GM23338 (cell line): ENCODE results near the gene FOXA2.

GRCh38 chr20:20488941-20489573, 121.2 kb downstream of the INSM1 start:
- PRO-cap: no peak
- RAMPAGE, long total RNA: no peak

DNA sequence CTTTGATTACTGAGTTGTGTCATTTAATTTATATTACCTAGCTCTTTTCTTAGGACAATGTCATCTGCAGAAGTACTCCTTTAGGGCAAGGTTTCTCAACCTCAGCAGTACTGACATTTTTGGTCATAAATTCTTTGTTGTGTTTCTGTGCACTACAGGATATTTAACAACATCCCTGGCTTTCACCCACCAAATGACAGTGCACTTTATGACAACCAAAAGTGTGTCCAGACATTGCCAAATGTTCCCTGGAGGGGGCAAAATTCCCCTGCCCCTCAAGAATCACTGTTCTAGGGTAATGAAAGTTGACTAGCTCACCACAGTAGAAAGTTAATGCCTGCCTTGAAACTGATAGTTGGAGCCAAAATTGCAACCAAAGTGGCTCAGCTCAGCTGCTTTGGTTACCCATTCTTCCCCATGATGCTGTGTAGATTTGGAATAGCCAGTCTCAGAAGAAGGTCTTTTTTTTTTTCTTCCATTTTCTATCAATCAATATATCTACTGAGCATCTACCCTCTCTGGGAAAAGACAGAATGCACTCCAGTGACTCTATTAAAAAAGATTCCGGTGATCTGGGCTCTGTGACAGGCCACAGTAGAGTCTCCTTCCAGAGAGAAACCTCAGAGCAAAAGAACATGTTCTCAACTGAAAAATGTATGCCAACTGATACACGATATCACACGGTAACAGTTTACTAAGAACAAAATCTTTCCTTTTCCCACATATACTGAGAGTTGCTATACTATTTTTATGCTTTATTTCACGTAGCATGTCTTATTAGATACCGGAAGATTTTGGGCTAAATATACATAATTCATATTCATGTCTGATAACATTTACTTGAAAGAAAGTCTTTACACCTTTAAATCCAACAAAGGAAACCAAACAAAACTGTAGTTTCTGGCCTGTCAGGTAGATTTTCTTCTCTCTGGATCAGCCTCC, 150.4 kb downstream of the RALGAPA2 start:
- PRO-cap: no peak
- RAMPAGE, long total RNA: no peak

DNA sequence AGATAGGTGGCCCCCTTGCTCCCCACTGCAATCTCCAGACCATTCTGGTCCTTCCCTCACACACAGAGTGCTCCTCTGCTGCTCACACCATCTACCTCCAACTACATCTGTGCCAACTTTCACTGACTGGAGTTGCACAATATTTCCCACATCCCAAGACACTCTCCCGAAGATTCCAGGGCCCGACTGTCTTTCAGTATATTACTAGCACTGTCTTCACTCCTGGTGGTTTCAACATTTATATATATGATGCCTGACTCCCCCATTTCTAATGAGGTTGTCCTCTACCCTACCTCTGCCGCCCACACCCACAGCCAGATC, 21.7 kb downstream of the RALGAPA2 start:
- PRO-cap: no peak
- RAMPAGE, long total RNA: no peak

- PRO-cap: unidirectional peak, plus-strand start at chr20:21100300; bidirectional peak, plus-strand start at chr20:21100442, minus-strand start at chr20:21100332
- RAMPAGE, long total RNA: no peak
These were observed 25.7 kb upstream of the KIZ start for GRCh38 chr20:21100187-21100624.

DNA sequence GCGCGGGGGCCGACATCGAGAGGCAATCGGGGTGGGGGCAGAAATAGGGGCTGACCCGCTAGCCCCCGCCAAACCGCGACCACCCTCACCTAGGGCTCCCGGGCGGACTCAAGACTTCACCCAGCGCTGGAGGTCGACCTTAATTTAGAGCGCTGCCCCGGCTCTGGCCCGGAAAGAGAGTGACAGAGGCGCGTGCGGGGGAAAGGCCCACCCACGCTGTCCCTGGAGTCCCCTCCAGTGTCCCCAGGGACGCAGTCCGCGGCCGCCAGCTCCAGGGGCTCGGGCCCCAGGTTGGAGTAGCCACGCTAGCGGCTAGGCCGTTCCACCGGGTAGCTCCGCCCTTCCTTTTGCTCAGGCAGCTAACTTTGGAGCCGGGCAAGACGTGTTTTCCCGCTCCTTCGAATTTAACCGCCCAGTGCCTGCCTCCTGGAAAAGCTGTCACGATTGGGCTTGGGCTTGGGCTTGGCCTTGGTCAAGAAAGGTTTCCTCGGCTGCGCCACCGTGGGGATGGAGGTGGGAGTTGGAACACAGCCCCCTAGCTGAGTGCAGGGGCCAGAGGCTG, 24.5 kb upstream of the KIZ start:
- PRO-cap: bidirectional peak, plus-strand start at position 352 of the sequence, minus-strand start at position 293 of the sequence
- RAMPAGE, long total RNA: no peak

- PRO-cap: no peak
- RAMPAGE, long total RNA: no peak
These were observed 19.3 kb upstream of the KIZ start for GRCh38 chr20:21106546-21106923.

GRCh38 chr20:21179637-21180187, 53.8 kb downstream of the KIZ start:
- PRO-cap: no peak
- RAMPAGE, long total RNA: no peak

GRCh38 chr20:21191704-21192246, 65.9 kb downstream of the KIZ start:
- PRO-cap: bidirectional peak, plus-strand start at chr20:21192048, minus-strand start at chr20:21191951
- RAMPAGE, long total RNA: no peak

- PRO-cap: no peak
- RAMPAGE, long total RNA: no peak
These were observed 965 bp upstream of the NKX2-2 start for GRCh38 chr20:21514621-21515437.

GRCh38 chr20:21520503-21521190, 6.8 kb upstream of the NKX2-2 start:
- PRO-cap: no peak
- RAMPAGE, long total RNA: no peak

DNA sequence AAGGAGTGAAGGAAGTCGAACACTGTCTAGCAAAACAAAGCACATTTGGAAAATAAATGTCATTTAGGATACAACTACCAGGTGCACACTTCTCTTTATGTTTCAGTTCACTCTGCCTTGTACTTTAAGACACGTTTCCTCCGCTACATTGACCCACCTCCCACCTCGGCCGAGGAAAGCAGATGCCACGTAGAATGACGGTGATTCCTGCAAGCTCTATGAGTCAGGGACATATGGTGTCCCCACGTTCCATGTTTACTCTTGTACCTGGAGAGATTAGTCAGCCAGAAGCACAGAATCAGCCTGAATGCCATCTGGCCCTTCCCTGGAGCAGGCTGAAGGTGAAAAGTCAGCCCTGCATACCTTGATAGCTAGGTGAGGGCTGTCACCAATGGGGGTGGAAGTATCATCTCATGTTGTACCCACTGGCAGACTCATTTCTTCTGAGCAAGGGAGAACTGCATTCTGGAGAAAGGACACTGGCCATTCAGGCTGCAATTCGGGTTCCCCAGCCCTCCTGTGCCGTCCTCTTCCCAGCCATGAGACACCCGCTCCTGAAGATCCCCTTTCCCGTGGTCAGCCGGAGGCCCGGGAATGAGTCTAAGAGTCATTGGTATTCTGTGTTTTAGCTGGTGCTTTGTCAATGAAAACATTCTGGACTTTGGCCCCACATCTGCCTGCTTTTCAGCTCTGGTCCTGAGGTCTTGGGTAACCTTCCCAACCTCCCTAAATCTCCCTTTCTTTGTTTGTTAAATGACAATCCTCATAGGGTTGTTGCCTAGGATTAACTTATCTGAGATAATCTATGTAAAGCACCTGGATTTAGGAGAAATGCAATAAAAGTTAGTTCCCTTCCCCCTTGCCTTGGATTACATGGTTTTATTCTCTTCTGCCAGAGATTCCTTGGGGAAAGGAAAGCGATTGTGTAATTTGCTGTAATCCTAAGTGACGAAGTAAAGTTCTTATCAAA, 60.5 kb downstream of the FOXA2 start:
- PRO-cap: no peak
- RAMPAGE, long total RNA: no peak

DNA sequence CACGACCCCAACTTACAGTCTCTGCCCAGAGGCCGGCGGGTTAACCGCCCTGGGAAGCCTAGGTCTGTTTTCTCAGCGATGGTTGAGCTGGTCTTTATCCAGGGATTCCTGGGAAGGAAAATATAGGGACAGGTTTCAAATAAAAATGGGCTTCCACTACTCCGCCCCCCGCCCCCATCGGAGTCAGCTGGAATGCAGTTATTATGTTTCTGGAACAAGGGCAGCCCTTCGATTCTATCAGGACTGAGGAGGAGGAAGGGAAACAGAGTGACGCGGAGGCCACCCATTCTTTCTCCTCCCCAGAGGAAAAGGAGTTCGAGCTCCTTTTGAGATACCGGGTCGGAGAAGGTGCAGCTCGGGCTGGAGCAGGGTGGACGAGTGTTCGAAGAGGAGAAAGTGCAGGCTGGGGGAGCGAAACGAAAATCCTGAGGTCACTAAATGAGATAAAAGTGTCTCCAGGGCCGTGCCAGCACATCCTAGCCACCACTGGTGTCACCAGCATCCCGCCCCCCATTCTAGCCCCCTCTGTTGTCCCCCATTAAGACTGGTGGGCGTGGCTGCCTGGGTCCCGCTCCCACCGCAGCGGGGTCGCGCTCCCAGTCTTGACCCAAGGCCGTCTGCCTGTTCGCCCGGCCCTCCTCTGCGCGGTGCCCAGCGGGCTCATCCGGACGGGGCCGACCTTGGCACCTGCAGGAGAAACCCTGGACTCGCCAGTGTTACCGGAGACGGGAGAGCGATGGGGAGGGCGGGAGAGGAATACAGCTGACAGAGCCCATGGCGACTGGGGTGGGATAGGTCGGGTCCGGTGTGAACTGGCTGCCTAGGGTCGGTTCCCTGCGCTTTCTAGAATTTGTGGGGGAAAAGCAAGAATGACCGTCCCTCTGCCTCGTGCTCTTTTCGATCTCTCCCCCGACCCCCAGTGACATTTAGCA, 16.3 kb downstream of the FOXA2 start:
- PRO-cap: no peak
- RAMPAGE, long total RNA: no peak

GRCh38 chr20:22583548-22584657, at the start of gene FOXA2:
TSS of gene FOXA2 (minus strand) at chr20:22584572.
- PRO-cap: unidirectional peak, minus-strand start at chr20:22584263
- RAMPAGE, long total RNA: no peak

- PRO-cap: no peak
- RAMPAGE, long total RNA: no peak
These were observed 207.9 kb upstream of the FOXA2 start for GRCh38 chr20:22792276-22792619.

DNA sequence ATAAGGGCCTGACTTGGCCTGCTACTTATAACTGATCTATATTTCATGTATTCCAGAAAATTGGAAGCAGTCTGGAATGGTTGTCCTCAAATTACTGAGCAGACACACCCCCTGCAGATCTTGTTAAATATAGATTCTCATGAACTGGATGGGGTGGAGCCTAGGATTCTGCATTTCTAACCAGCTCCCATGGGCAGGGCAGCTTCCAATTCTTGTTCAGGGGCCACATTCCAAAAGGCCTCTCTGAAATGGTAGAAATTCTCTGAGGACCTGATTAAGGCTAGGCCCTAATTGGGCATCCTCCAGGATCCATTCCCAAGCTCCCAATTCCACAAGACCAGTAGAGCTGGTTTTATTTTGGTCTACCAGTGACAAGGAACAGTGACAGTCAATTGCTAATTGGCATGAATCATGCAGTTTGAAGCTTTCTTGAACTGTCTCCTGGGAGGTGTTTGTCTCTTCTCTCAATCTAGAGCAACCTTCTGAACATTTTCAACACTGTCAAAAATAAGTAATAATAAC, 3.1 kb downstream of the THBD start:
- PRO-cap: no peak
- RAMPAGE, long total RNA: no peak

DNA sequence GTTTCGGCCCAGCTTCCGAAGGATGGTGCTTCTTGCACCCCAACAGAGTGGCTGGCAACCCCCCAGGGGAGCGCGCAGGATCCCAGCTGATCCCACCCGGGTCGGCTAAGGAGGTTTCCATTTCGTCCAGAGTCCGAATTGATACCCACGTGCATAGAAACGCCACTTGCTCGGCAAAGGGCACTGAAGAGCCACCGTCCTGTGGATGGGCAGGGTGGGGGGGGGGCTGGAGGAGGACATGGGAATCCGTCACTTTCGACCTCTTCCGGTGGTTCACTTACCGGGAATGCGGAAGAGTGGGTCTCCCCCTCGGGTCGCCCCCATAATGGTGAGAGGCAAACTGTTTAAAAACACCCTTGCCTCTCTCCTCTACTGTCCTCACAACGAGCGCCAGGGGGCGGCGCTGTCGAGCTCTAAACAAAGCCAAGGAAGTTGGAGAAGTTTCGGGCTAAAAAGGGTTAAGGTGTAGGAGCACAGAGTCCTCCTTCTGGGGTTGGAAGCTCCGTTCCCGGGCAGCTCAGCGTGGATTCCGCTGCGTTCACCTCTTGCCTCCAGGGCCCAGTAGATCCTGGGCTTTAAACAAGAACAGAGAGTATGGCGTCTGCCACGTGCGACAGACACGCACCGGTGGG, 1.2 kb upstream of the THBD start:
- PRO-cap: bidirectional peak, plus-strand start at position 578 of the sequence, minus-strand start at position 324 of the sequence
- RAMPAGE, long total RNA: no peak

DNA sequence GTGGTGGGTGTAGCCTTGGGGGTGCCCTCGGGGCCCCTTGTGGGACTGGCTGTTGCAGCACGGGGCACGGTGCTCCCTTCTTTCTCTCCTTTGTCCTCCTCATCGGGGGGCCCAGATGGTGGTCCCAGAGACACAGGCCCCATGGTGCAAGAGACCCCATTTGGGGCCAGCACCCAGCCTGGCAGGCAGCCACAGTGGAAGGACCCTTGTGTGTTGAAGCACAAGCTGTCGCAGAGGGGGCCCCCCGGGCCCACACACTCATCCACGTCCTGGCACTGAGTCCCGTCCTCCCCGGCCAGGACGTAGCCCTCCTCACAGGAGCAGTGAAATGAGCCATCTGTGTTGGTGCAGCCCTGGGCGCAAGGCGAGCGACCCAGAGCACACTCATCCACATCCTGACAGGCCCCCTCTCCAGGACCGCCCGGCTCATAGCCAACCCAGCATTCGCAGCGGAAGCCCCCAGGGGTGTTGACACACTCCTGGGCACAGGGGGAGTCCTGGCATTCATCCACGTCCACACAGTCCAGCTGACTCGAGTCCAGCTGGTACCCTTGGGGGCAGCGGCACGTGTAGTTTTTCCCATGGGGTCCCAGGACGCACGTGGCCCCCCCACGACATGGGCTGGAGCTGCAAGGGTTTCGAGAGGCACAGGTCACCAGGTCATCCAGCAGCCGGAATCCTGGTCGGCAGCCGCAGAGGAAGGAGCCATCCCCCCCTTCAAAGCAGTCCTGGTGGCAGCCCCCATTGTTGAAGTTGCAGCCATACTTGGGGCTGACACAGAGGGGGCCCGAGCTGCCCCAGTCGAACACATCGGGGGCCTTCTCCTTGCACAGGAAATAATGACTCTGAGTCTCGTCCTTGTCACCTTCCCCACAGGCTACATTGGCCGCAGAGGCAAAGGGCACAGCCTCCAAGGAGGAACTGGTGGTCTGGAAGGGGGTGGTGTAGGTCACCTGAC, 1.2 kb downstream of the CD93 start:
- PRO-cap: no peak
- RAMPAGE, long total RNA: no peak

- PRO-cap: no peak
- RAMPAGE, long total RNA: no peak
These were observed 2.2 kb downstream of the GZF1 start for GRCh38 chr20:23364190-23364657.

GRCh38 chr20:23364658-23365375, 2.8 kb downstream of the GZF1 start:
- PRO-cap: no peak
- RAMPAGE, long total RNA: no peak

DNA sequence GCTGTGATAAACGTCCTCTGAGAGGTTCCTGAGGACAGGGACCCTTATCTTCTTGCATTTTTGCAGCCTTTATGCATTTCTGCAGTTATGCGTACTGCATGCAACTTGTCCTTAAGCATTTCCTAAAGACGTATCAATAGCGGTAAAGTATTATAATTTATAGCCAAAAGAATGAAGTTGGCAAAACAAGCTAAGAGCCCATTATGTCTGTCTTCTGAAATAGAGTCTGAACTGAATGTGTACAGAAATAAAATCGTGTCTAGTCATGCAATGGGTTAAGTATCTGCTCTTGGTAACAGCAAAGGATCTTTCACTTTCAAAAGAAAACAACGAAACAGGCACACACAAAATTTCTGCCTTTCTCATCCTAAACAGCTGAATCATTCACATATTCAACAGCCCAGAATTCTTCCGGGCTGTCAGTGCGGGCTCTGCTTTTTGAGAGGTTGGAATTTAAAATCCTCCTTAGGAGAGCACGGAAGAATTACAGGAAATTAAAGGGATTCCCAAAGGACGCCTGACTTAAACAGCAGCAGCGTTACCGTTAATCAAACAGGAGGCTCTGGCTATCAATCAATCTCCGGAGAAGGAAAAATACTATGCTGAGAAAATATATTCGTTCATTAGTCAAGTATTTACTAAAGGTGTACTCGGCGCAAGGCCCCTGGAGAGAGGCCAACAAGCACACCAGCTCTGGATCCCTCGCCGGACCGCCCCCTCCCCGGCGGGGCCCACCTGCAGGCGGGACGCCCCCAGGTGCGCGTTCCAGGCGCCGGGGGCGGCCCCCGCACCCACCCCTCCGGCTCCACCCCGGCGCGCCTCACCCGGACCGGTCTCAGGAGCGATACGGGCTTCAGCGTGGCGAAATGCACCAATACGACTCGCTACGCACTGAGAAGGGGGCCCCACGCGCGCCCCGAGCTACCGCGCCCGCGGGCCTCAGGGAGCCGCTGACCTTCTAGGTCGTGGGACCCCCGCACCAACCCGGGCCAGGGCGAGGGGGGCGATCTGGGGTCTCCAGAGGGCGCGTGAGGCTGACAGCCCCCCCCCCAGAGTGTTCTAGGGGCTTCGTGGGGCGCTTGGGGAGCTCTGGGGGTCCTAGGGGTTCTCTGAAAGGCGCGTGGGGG, 1.2 kb downstream of the NAPB start:
- PRO-cap: no peak
- RAMPAGE, long total RNA: no peak